Cerebellum (tissue), 5 donors: ENCODE data around the gene KCNMB1.

GRCh38 chr5:168579655-168580126, 523 bp upstream of the PANK3 start:
- PRO-cap, 3 experiments: peak in 3 of 3 experiments; most common plus-strand start chr5:168579800 (in 1)
- RAMPAGE, long total RNA: no peak

GRCh38 chr5:168662134-168662897, 83.1 kb upstream of the PANK3 start:
- PRO-cap, 3 experiments: no peak in any of the 3 experiments
- RAMPAGE, long total RNA: no peak

DNA sequence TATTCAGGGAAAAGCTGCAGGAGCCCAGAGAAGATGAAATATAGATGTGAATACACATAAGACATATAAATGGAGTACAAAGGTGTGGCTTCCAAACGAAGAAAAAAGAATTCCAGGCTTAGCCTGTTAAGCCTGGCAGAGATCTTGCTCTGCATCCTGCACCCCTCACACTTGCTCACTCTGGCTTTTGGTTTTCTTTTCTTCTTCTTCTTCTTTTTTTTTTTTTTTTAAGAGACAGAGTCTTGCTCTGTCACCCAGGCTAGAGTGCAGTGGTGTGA, 218.8 kb upstream of the PANK3 start:
- PRO-cap, 3 experiments: no peak in any of the 3 experiments
- RAMPAGE, long total RNA: no peak

DNA sequence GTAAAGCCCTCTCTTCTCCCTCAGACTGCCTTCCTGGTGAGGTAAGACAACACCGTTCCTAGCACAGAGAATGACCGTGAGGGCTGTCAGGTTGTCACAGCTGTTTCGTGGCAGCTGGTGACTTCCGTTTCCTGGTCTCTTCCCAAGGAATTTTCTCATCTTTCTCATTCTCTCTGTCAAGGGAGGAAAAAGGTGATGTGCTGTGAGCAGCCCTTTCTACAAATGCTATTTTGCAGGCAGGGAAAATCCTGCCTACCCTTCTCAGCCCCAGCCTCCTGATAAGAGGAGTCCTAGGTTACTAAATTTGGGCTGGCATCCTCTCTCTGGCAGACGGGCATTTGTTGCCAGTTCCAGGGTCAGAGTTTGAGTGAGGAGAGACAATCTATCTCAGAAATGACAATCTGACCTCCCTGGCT, 263.5 kb upstream of the PANK3 start:
- PRO-cap, 3 experiments: no peak in any of the 3 experiments
- RAMPAGE, long total RNA: no peak

- PRO-cap, 3 experiments: no peak in any of the 3 experiments
- RAMPAGE, long total RNA: no peak
Observed at GRCh38 chr5:169020031-169020449, 280.9 kb downstream of the SLIT3 start.

DNA sequence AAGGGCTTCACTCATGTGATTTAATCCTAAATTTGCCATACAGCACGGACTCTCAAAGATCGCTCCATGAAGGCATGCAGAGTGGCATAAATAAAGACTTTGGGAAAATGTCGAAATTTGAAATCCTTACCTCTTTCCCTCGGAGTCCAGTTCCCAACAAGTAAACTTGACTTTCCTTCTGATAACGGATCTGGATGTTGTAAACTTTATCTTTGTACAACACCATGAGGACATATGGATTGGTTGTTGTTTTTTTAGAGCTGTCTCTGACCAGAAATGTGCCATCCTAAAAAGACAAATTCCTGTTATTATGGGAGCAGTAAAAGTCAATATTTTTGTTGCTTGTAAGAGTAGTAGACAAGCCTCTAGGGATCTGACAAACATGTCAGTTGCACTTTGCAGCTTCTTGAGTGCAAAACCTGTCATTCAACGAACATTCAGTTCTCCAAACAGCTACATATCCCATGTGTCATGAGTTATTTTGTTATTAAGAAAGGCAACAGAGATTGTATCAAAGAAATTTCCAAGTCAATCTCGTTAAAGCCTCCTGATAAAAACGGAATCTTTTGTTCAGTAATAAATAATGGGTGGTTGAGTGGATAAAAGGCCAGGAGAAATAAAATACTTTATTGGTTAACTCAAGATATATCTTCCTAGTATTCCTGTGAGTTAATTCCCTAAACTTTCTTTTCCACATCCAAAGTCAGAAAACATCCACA, 18.0 kb downstream of the C5orf58 start:
- PRO-cap, 3 experiments: no peak in any of the 3 experiments
- RAMPAGE, long total RNA: no peak

DNA sequence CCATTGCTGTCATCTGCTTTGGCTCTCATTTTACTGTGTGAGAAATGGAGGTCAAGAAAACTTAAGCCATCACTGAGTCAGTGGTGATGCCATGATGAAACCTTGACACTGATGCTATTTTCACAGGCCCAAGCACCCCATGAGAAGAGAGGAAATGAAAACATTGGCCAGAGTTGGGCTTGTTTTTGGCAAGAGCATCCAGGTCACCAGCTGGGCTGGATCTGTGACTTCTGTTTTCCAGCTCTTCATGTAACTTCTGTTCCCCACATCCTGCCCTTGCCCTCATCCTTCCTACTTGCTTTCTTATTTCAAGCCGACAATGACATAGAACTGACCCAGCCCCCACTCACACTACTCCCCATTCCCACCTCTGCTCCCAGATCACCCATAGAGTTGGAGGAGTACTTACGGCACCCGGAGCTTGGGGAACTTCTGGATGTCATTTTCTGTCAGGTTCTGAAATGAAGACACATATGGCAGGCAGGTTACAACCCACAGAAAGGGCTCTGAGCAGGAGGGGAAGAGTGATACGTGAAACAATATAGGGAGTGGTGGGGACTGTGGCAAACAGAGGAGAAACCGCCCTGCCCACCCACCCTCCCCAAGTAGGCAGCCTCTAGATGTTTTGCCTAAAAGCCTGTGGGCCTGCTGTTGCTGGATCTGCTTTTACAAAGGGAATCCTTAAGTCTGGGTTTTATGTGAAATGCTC, 9.9 kb downstream of the LCP2 start:
- PRO-cap, 3 experiments: no peak in any of the 3 experiments
- RAMPAGE, long total RNA: no peak

- PRO-cap, 3 experiments: no peak in any of the 3 experiments
- RAMPAGE, long total RNA: no peak
Observed at GRCh38 chr5:170312533-170313196, 15.1 kb upstream of the LCP2 start.

- PRO-cap, 3 experiments: no peak in any of the 3 experiments
- RAMPAGE, long total RNA: no peak
Observed at GRCh38 chr5:170327713-170328138, 30.1 kb upstream of the LCP2 start.

DNA sequence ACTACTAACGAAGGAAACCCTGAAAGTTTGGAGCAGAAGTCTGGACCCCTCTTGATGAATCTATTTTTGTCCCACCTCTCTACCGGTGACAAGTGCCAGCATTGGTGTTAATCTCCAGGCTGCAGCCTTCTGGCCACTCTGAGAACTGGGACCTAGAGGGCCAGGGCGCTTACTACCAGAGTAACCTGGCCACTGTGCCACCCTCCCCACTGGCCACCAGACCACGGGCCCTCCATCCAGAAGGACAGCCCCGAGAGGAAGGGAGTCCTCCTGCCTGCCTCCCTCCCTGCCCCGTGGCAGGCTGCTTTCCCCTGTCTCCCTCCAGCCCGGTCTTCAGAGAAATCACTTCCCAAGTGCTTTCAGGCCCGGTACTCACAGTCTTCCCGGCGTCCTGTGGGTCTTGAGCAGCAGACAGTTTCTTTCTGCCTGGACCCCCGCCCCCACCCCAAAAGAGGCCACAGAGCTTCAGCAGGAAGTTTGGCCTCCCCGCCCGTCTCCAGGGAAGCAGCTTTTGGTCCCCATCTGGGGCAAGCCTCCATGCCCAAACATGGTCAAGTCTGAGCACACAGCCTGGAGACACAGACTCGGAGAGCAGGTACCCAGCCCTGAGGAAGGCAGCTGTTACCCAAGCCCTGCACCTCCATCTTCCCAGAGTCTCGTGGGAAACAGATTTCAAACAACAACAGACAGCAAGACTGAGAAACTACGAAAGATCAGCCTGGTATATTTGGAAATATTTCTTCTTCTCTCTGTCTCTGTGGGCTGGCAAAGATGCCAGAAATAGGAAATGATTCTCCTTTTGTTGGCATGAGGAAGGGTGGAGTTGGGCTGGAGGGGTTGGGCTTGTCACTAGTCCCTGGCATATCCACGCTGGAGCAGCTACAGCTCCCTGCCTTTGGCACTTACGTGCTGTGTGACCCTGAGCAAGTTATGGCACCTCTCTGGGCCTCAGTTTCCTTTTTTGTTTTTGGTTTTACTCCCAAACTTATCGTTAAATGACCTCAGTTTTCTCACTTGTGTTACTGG, at the start of gene KCNMB1:
Gene KCNMB1 (minus strand): TSS at position 485 of the 1,026 bp plus-strand sequence.
- PRO-cap, 3 experiments: no peak in any of the 3 experiments
- RAMPAGE, long total RNA: no peak

DNA sequence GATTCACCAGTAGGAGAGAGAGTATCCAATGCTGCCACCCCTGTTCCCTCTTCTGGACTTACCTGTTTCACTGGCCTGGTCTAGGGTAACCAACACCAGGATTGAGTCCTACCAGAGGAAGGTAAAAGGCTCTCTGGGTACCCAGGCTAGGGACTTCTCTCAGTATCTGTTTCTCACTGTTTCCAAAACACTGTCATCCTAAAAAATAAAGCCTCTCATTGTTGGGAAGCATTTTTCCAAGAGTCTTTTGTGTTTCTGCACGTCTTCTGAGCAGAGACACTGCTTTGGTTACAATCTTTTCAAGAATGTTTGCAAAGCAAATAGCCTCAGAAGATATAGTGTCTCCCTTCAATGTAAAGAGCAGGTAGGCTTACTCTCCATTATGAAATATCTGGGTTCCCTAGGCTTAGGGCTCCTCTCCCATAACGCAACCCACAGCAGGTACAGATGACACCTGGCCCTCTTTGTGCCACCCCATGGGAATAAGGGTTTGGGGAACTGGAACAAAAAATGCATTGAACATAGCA, 30.0 kb upstream of the GABRP start:
- PRO-cap, 3 experiments: no peak in any of the 3 experiments
- RAMPAGE, long total RNA: no peak

DNA sequence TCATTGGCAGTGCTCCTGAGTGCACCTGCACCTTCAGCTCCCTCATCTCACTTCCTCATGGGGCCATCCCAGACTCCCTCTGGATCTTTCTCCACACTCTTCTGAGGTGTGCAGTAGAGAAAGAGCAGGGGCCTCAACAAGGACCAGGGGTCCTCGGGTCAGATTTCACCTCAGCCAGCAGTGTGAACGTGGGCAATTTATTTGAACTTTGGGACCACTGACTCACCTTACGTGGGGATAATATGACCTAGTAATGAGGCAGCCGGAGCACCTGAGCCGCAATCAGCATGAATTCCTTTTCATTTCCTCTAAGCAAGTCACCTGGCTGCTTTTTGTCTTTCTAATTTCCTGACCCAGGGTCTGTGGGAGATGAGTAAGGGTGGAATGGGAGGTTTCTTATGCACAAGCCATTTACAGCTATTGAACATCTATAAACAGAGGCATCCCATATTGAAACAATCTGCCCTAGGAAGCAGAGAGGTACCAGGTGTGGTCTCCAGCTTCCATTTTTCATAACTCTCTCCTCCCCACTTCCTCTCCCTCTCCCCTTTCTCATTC, 22.3 kb upstream of the GABRP start:
- PRO-cap, 3 experiments: no peak in any of the 3 experiments
- RAMPAGE, long total RNA: no peak

- PRO-cap, 3 experiments: no peak in any of the 3 experiments
- RAMPAGE, long total RNA: no peak
Observed at GRCh38 chr5:170782243-170783019, 1.1 kb upstream of the GABRP start.

- PRO-cap, 3 experiments: no peak in any of the 3 experiments
- RAMPAGE, long total RNA: no peak
Observed at GRCh38 chr5:171899676-171900464, 106.6 kb downstream of the FBXW11 start.

GRCh38 chr5:171996318-171996934, 10.0 kb downstream of the FBXW11 start:
- PRO-cap, 3 experiments: no peak in any of the 3 experiments
- RAMPAGE, long total RNA: no peak

GRCh38 chr5:172059354-172059986, 53.0 kb upstream of the FBXW11 start:
- PRO-cap, 3 experiments: no peak in any of the 3 experiments
- RAMPAGE, long total RNA: no peak

DNA sequence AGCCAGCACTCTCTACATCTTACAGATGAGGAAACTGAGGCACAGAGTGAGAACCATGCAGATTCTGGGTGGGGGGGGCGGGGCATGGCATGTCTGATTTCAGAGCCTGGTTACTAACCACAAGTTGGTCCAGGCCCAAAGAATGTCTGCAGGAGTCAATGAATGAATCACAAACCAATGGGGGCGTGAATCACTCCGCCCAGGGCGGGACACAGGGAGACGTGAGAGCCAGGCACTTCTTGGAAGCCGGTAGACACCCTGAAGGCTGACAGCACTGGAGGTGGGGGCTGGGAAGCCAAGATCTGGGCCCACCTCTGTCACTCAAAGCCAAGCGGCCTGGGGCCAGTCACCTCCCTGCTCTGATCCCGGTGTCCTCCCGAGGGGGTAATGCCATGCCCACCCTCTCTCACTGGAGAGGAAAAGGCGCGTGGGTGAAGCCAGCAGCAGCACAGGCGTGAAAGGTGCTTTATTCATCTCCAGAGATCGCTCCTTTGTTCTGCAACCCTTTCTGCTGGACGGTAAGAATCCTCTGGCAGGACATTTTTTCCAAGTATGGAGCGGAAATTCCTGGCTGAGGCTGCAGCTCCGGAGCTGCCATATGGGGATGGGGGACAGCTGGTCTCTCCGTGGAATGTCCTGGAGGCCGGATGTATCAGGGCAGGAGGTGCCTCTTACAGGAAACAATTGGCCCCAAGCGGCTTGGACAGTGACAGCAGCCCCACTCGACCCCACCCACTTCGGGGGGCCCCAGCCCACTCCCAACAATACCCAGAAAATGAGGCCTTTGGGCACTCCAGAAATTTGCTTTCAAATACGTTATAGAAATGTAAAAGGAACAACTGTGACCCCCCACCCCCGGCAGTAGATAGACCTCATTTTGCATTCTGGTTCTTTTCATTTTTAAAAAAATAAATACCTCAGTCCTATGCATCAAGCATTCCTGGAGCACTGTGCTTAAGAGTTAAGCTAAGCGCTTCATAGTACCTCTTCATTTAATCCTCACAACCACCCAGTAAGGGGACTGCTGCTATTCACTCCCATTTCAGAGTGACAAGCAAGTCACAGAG, 84.8 kb downstream of the STK10 start:
- PRO-cap, 3 experiments: peak in 1 of 3 experiments; most common plus-strand start position 252 of the sequence (in 1); most common minus-strand start position 144 of the sequence (in 1)
- RAMPAGE, long total RNA: no peak

- PRO-cap, 3 experiments: no peak in any of the 3 experiments
- RAMPAGE, long total RNA: no peak
Observed at GRCh38 chr5:172144022-172144923, 43.8 kb downstream of the STK10 start.

DNA sequence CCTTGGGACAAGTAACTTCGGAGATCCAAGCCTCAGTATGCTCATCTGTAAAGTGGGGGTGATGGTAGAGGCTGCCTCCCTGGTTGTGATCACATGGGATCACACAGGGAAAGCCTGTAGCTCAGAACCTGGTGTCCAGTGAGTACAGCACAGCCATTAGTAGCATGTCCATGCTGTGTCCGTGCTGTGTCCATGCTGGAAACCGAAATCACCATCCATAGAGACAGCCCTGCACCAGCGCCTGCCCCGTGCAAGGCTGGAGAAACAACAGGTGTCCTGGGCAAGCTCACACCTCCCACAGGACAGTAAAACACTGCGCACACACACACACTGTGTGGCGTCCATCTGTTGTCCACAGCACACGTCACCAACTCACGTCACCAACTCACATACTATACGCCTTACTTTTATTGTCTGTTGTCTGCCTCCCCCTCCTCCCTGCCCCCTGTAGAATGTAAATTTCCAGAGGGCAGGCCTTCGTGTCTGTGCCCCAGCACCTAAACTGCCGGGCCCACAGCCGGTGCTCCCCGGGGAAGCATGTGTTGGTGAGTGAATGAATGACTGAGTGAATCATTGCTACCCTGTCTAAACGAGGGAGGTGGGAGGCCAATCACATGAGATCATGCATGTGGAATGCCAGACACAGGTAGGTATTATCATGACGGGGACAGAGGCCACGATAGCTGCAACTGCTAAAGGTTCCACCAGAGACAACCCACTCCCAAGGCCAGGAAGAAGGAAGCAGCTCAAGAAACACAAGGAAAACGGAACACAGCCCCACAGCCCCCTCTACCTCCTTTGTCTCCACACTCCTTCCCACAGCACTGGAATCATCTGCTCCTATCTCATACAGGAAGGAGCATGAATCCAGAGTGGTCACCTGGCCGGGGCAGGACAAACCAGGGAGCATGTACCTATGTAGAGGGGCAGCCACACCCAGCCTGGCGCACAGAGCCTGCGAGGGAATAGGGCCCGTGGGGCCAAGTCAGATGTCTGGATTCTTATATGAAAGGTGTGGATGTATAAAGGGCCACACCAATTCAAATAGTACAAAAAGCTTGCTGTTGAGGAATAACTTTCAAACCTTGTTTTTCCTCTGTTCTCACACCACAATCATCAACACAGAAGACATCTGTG, 42.0 kb downstream of the STK10 start:
- PRO-cap, 3 experiments: no peak in any of the 3 experiments
- RAMPAGE, long total RNA: no peak

DNA sequence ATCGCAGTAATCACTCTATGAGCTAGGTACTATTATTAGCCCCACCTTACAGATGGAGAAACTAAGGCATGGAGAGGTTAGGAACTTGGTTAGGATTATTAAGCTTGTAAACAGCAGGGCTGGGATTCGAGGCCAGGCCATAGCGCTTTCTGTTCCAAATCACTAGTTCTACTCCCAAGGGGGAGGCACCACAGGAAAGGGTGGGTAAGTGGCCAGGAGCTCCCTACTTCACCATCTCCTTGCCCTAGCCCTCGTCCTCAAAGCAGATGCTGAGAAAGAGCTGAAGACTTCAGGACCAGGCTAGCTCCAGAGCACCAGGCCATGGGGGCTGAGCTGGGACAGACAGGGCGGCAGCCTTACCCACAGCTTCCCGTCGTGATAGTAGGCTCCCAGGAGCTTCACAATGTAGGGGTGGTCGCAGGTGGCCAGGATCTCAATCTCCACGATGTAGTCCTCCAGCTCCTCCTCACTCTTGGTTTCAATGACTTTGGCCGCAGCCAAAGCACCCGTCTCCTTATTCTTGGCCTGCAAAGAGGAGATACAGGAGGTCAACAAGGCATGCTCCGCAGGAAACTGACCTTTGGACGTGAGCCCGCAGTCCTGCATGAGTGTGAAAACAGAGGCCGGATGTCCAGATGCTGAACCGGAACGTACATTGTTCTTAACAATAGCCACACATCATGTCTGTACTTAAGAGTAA, 31.6 kb downstream of the STK10 start:
- PRO-cap, 3 experiments: no peak in any of the 3 experiments
- RAMPAGE, long total RNA: no peak